Body of pancreas (tissue), 2 donors: ENCODE measurements around a stretch of chr17.

DNA sequence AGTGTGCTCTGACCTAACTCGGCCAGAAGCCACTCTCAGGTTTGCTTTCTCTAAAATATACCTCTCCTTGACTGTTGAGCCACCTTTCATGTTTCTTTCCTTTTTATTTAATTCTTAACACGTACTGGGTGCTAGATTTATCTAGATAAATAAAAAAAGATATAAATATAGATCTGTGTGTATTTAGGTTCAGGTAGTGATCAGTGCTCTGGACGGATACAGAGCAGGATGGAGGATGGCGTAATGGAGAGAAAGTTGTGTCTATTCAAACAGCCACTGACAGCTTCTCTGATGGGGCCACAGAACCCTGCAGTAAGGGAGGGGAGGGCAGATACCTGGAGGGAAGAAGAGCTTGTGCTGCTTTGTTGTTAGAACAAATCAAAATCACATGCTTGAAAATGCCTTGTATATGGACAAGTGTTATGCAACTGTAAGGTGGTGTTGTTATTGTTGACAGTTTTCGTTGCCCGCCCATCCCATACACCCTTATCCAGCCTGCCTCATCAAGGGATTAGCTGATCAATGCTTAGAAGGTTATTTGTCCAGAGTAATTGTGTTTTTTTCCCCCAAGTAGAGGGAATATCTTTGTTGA is 170.2 kb downstream of the UTP18 start:
- PRO-cap, result no peak
- RAMPAGE, long total RNA, 2 experiments, result no peak in any of the 2 experiments

DNA sequence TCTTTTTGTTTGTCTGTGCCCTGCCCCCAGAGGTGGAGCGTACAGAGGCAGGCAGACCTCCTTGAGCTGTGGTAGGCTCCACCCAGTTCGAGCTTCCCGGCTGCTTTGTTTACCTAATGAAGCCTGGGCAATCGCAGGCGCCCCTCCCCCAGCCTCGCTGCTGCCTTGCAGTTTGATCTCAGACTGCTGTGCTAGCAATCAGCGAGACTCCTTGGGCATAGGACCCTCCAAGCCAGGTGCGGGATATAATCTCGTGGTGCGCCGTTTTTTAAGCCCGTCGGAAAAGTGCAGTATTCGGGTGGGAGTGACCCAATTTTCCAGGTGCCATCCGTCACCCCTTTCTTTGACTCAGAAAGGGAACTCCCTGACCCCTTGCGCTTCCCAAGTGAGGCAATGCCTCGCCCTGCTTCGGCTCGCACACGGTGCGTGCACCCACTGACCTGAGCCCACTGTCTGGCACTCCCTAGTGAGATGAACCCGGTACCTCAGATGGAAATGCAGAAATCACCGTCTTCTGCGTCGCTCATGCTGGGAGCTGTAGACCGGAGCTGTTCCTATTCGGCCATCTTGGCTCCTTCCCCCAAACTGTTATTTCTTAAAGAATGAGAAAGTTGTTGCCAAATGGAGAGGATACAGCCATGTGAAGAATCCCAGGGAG is 250.9 kb upstream of the CA10 start:
- PRO-cap, result no peak
- RAMPAGE, long total RNA, 2 experiments, result no peak in any of the 2 experiments

- PRO-cap, result no peak
- RAMPAGE, long total RNA, 2 experiments, result no peak in any of the 2 experiments
Observed at GRCh38 chr17:55219384-55219776, 45.4 kb upstream of the HLF start.

DNA sequence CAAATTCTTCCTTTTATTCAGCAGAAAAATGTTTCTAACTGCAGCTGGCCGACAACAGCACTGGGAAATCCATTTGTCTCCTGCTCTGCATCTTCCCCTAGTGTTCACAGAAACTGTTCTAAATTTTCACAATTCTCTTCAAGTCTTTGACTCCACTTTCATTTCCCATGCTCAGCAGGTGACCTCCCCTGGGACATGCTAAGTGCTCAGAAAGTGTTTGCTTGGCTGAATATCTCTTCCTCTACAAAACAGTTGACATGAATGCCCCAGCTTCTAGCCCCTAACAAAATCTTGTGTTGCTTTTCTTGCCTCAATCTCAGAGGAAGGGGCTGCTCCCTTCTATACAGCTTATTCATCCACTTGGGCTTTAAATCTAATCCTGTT is 15.7 kb upstream of the MMD start:
- PRO-cap, result no peak
- RAMPAGE, long total RNA, 2 experiments, result no peak in any of the 2 experiments

DNA sequence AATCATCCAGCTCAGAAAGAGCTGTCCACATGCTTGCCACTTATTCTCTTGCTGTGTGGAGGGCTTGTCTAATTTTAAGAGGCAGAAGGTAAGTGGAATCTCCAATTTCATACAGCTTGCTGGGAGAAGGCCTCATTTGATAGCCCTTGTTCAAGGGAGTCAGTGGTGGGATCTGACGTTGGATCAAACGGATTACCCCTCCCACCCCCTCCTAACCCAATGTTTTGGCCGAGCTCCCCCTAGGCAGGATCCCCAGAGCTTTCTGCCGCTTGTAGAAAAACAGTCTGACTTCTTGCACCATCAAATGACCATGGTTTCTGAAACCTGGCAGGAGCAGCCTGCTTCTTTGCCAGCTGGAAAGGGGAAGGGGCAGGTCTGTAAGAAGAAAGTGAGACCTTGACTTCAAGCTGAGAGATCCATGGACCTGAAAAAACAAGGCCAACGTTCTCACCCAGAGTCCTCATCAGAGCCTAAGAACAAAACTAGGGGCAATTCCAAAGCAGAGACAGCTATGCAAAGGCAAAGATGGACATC is 146.2 kb upstream of the MMD start:
- PRO-cap, result no peak
- RAMPAGE, long total RNA, 2 experiments, result no peak in any of the 2 experiments

DNA sequence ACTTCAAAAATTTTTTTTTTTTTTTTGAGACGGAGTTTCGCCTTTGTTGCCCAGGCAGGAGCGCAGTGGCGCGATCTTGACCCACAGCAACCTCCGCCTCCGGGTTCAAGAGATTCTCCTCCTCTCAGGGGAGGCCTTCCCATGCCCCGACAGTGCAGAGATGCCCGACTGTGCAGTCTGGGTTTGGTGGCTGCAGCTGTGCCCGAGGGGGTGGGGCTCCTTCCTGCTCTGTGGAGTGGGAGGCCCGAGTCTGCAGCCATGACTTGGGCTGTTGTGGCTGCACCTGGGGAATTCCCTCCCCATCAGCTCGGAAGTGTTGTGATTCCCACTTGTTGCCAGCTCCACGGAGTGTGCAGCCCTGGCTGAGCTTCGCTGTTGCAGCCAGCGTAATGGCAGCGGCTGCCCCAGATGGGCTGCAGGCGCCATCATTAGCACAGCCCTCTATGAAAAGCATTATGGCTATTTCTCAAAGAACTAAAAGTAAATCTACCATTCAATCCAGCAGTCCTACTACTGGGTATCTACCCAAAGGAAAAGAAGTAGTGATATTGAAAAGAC is 145.0 kb downstream of the TMEM100 start:
- PRO-cap, result no peak
- RAMPAGE, long total RNA, 2 experiments, result no peak in any of the 2 experiments

- PRO-cap, result no peak
- RAMPAGE, long total RNA, 2 experiments, result start-site peak on the minus strand in 1 of 2 experiments, at chr17:56892728-56892973 at its widest, 9 reads per replicate
Observed at GRCh38 chr17:56892270-56893101, 21.4 kb downstream of the TRIM25 start.

DNA sequence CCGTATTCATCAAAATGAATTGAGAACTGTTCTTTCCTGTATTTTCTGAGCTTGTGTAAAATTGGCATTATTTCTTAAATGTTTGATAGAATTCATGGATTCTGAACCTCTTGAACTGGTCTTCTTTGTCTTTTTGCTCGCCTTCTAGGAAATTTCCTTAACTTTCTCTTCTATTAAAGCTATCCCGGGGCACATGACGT is 4.0 kb upstream of the TRIM25 start:
- PRO-cap, result no peak
- RAMPAGE, long total RNA, 2 experiments, result no peak in any of the 2 experiments

- PRO-cap, result unidirectional peak, minus-strand start at chr17:57046553
- RAMPAGE, long total RNA, 2 experiments, result no peak in any of the 2 experiments
Observed at GRCh38 chr17:57045795-57046724, 39.0 kb upstream of the AKAP1 start.

DNA sequence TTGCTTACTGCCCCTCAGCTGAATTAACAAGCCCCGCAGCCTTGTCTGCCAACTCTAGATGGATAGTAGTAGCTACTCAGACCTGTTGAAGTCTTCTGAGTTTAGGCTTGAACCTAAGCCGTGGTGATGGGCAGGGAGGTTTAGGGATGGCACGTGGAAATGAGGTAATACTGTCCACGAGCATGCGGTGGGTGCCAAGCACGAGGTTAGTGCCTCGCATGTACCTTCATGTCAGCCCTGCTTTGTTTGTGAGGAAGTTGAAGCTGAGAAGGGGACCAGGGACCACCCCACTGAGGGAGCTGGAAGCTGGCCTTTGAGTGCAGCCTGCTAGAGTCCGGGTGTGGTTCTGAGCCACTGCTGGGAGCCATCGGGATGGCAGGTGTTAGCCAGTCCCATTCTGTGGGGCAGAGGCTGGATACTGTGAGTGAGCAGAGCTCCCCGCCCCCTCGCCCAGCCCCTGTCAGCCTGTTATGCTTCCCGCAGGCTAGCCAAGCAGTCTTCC is 23.5 kb downstream of the AKAP1 start:
- PRO-cap, result no peak
- RAMPAGE, long total RNA, 2 experiments, result no peak in any of the 2 experiments

DNA sequence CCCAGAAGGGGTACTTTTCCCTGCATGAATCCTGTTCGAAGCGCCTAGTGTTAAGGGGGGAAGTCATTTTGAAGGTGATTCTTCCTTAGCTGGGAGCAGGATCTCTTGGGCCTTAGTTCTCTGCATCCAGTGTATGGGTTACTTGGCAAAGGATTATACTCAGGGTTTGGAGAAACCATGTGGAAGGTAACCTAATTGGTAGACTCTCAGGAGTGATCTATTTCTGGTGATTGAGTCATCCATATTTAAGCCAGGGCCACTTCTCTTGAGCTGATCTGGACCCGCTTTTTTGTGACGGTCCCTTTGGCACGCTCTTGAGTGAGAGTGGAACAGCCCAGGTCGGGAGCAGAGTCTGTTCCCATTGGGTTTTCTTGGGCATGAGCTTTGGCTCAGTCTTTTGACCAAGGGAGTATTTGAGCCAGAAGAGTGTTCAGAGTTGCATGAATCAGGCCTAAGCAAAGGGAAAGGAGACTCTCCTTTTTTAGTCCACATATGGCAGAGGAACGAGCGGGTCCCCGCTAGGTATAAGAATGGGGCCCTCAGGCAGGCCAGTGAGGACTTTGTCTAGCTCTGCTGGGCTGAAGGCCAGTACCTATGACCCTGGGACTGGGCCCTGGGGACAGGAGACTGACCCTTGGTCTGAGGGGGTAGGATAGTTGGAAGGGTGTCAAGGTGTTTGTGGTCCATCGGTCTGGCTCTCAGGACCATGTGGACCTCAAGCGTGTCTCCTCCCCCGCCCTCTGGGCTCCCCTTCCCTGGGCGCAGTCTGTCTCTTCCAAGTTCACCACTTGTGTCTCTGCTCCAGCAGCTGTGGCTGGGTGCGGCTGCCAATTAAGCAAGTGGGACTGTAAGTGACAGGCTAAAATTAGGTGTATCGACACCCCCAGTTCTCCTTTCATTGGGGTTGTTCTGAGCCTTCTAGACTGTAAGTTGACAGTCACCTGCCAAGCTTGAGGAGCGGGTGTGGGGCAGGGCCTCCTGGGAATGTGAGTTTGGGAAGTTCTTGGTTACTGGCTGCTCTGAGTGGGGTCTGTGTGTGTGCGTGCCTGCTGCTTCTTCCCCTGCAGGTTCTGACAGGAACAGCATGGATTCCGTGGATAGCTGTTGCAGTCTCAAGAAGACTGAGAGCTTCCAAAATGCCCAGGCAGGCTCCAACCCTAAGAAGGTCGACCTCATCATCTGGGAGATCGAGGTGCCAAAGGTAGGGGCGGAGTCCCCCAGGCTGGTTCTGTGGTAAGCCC is 24.3 kb downstream of the AKAP1 start:
- PRO-cap, result no peak
- RAMPAGE, long total RNA, 2 experiments, result no peak in any of the 2 experiments

GRCh38 chr17:57275651-57276594 is 19.6 kb downstream of the MSI2 start:
- PRO-cap, result no peak
- RAMPAGE, long total RNA, 2 experiments, result no peak in any of the 2 experiments

- PRO-cap, result no peak
- RAMPAGE, long total RNA, 2 experiments, result no peak in any of the 2 experiments
Observed at GRCh38 chr17:57309053-57309793, 52.9 kb downstream of the MSI2 start.

- PRO-cap, result no peak
- RAMPAGE, long total RNA, 2 experiments, result no peak in any of the 2 experiments
Observed at GRCh38 chr17:57355093-57355976, 99.0 kb downstream of the MSI2 start.

DNA sequence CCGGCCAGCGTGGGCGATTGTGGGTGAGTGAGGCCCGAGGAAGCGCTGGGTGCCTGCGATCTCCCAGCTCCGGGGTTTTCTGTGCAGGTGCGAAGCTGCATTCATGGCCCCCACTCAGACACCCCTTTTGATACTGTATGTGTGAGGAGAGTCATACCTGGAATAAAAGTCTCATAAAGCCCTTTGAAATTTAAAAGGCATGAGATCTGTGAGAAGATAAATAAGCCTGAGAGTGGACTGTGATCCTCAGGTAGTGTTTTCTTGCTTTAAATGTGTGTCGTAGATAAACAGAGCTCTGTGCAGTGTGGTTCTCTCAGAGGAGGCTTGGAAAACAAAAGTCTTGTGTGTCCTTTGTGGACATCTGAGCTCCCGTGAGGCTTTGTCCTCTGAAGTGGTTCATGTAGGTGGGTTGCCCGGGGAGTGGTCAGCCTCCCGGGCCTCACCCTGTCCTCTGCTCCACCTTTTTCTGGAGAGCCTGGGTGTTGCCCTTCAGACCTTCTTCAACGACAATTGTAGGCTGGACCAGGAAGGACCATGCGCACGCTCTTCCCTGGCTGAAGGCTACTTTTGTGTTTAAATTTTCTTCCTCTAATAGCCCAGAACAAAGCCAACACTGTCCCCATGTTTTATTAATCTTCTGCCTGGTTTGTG is 151.0 kb downstream of the MSI2 start:
- PRO-cap, result no peak
- RAMPAGE, long total RNA, 2 experiments, result no peak in any of the 2 experiments

GRCh38 chr17:57413489-57414317 is 157.4 kb downstream of the MSI2 start:
- PRO-cap, result no peak
- RAMPAGE, long total RNA, 2 experiments, result no peak in any of the 2 experiments

DNA sequence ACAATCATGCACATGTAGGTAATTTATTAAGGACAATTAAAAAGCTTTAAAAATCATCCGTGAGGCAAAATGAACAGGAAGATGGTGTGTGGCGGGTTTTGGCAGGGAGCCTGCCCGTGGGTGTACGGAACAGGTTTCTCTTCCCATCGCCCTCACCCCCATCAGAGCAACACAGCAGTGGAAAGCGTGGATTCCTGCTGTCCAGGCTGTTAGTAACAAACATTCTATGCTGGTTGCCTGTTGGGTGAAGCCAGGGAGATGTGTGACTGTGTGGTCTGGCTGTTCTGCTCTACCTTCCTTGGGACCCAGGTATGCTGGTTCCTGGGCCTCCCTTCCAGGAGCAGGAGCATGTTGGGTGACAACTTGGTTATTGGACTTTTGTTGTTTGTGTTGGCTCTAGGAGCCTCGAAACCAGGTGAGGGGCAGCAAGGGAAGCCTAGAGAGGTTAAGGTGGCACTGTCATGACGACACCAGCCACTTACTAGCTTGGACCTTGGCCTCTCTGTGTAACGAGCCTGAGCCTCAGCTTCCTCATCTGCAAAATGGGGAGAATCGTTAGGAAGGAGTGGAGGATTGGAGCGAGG is 192.1 kb downstream of the MSI2 start:
- PRO-cap, result no peak
- RAMPAGE, long total RNA, 2 experiments, result no peak in any of the 2 experiments

- PRO-cap, result no peak
- RAMPAGE, long total RNA, 2 experiments, result no peak in any of the 2 experiments
Observed at GRCh38 chr17:57454843-57455995, 198.9 kb downstream of the MSI2 start.

DNA sequence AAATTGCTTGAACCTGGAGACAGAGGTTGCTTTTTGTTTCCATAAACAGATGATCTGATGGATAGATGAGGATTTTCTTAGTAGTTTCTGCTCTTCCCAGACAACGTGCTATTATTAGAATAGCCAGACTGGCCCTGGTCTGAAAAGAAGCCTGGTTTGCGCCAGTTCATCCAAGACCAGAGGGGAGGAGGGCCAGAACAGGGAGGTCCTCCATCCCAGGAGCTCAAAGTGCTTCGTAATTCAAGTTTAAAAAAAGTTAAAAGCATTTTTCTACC is 205.6 kb downstream of the CCDC182 start:
- PRO-cap, result no peak
- RAMPAGE, long total RNA, 2 experiments, result no peak in any of the 2 experiments

DNA sequence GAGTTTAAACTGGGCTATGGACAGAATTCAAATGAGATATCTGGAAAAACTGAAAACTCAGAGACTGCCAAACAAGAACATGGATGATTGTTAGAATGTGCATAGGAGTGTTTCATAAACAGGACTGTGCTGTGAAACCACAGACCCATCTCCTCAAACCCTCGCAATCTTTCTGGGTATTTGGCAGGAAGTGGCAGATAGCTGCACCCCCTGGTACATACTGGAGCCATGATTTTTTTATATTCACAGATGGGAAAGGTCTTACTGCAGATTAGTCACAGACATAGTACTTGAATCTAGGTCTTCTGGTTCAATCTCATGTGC is 145.0 kb downstream of the CCDC182 start:
- PRO-cap, result no peak
- RAMPAGE, long total RNA, 2 experiments, result no peak in any of the 2 experiments